Cardiac ventricle fibroblast (primary cell): ENCODE measurements around the genes FAM20B and FAM163A.

GRCh38 chr1:174875203-174875803, 124.4 kb upstream of the CACYBP start:
- RAMPAGE, long total RNA, result no peak

DNA sequence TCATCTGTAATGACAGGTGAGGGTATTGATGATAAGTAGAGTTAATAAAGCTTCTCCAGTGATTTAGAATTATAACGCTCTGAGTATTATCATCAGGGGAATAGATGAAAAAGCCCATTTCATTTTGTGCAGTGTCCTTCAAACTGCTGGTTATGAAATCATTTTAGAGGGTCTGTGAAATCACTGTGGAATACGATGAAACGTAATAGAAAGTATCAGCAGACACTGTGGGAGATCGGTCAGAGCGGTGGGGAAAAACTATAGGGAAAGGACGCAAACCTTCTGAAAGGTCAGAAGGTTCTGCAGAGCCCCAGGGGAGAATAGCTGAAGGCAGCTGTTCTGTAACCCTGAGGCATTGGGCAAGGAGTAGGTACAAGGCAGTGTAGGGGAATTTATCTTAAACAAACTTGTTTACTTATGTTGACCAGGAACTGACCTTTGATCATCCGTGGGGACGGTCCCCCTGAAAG, 46.2 kb upstream of the CACYBP start:
- RAMPAGE, long total RNA, result no peak

GRCh38 chr1:174966900-174967372, 32.8 kb upstream of the CACYBP start:
- RAMPAGE, long total RNA, result no peak

DNA sequence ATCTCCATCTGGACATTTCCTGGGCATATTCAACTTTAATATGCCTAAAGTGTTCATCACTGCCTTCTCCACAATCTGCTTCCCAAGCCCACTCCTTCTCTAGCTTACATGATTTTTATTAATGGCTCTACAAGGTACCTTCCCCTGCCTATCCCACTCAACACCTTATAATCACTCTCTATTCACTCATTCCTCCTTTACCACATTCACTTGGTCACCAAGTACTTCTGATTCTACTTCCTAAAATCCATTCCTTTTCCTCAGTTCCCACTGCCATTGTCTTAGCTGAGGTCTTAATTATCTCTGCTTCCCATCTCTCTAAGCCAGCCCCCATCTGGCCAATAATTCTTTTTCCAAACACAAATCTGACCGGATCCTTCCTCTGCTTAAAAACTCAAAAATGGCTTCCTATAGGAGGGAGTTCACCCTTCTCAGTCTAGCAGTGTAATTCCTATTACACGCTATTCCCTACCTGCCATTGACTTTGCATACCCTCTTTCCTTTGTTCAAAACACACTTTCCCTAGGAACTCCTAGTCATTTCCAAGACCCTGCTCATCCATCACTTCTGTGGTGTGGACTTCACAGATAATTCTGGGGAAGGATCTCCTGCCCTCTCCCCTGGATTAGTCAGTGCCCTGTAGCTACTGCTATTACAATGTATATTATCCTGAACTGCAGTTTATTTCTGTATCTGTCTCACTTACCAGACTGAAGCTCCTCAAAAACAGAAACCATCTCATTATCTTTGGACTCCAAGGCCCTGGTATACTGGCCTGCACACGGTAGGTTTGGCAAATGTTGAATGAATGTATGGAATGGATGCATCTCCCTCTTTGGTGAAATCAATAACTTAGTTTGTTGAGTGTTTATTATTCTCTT, 1.9 kb downstream of the KIAA0040 start:
- RAMPAGE, long total RNA, result no peak

DNA sequence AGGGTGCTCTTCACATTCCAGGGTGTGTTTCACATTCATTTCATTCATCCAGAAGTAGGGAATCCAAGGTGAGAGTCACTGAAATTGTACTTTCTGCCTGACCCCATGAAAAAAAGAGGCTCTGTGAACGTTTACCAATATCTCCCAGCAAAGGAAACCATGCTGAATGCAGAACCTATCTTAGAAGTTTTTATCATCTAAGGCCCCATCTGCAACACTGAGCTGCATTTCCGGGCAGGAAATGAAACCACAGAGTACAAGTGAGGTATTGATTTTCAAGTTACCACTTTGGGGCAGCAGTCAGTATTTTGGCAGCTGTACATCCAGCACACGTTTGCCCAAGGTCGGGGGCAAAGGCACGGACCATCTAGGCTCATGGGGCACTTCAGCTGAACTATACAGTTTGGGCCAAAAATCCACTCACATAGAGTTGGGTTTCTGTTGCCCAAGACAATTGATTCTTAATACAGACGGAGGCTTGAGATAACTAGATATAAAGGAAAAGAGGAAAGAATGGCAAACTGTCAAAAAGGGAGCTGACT, 16.6 kb upstream of the KIAA0040 start:
- RAMPAGE, long total RNA, result no peak

DNA sequence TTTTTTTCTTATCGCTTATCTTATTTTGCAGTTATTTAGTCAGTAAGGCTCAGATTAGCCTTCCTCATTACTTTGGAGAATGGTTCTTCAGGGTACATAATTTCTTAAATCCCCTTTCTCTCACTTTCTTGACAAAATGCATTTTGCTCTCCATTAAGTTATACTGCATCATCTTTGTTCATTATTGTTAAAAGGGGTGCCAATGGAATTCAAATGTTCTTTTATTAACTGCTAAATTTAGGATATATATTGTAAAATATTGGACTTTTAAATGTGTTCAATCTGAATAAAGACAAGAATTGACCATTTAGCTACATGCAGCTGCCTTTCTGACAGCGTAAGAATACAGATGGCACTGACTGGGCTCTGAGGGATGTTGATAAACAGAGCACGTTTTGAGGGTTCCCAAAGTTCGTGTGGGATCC, 226.4 kb upstream of the KIAA0040 start:
- RAMPAGE, long total RNA, result no peak

DNA sequence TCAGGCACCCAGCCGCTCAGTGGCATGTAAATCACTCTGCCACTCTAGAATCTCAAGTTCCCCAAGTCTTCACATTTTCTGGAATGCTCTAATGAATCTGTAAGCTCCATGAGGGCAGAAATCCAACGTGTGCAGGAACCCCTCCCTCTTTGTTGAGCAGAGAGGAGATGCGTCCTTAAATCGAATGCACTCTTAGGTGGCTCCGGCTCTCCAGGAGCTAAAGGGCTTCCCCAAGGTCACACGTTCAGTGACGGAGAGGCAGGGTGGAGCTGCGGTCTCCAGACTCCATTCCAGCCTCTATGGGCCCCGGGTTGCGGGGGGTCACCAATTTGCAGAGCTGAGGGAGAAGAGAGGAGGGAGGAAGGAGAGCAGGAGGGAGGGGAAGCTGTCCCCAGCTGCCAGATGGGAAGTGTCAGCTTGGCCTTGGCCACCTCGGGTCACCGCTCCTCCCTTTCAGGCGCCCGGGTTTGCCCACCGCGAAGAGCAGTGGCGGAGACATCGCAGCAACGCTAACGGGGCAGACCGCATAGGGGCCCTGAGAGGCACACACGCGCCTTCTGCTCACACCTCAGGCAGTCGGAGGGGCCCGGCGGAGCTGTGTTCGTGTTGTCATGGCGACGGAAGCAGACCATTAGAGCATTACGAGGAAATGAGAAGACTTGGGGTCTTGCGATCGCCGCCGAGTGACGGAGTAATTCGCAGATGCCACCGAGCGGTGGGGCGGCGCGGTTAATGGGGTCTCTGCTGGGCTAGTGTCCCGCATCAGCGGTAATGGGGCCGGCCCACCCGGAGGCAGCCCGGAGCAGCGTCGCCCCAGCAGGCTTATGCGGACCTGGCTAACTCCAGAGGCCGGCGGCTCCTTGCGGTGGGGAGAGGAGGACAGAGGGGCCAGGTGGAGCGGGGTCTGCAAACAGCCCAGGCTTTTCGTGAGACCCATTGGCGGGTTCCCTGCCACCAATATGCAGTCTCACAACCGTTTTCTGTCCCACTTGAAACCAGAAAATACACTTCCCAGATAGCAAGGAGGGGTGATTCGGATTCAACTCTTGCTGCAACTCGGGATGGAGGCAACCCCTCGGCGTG, 144.2 kb downstream of the TNR start:
- RAMPAGE, long total RNA, result no peak

GRCh38 chr1:176150320-176150833, 56.7 kb downstream of the COP1 start:
- RAMPAGE, long total RNA, result no peak

- RAMPAGE, long total RNA, result no peak
These were observed 31.4 kb downstream of the COP1 start for GRCh38 chr1:176175795-176176035.

DNA sequence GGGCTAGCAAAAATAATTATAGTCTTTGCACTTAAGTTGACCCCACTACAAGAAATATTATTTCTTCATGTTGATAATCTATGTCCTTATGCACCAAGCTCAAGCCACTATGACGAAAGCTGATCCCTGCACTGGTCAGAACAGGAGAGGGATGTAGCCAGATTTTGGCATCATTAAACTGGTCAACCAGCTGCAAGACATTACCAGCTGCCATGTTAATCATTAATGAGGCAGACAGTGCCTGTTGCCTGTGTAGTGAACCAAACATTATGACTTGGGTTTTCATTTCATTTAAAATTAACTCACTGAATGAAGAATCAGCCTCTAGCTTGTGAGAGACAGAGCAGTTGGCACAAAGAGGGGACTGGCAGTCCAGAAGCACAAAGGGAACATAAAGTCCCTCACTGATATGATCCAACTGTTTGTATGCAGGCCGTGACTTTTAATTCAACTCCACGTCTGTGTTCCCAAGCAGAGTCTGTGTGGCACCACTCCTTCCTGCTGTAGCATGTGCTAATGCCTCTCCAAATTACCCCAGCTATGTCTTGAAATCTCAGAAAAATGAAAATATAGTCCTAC, 318.9 kb downstream of the SEC16B start:
- RAMPAGE, long total RNA, result no peak

DNA sequence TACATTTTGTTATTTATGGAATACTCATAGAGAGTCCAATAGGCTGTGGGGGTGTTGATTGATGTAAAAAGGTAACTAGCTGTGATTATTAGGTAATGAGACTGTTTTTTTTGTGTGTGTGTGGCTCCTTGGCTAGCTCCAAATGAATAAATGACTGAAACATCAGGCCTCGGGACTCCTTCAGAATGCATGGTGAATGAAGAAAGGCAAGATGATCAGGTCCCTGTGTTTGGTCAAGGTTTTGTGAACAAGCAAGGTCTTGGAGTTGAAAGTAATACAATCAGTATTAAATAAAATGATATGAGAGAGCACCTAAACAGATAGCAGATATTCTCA, 128.6 kb downstream of the SEC16B start:
- RAMPAGE, long total RNA, result no peak

GRCh38 chr1:178037410-178038382, 56.2 kb upstream of the RASAL2 start:
- RAMPAGE, long total RNA, result no peak

DNA sequence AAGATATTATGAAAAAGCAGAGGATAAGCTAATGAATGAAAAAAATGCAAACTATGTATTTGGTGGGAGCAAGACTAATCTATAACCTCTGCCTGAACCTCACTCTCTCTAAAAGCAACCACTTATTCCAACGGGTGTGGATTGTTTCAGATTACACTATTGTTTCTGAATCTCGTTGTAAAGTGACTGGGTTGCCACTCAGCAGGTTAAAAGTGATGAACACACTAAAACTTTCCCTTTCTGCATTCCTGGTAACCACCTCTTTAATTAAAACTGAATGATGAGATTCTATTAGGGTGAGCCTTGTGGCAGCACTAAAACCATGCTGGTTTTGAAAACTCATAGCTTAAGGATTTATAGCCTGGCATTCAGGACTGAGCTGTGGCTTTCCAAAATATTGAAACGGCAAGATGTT, 1.2 kb downstream of the RASAL2 start:
- RAMPAGE, long total RNA, result no peak

GRCh38 chr1:178192514-178193154, 98.7 kb downstream of the RASAL2 start:
- RAMPAGE, long total RNA, result no peak

DNA sequence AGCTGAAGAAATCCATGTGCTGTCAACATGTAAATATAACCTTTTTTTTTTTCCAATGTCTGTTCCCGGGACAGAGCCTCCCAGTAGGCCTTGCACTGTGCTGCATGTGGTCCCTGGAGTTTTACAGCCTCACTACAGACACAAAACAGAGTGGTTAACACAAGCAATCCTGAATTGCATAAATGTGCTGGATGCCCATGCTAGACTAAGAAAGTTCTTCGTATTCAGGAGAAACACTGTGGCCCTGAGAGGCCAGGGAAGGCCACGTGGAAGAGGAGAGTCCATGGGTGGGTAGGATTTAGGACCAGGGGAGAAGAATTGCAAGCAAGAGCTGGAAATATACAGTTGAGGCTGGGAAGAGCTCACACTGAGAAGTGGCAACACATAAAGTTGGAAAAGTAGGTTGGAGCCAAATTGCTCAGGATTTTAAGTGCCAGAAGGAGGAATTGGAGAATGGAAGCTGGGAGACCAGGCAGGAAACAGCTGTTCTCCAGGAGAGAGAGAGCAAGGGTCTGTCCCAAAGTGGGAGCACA, 62.5 kb upstream of the ANGPTL1 start:
- RAMPAGE, long total RNA, result no peak

DNA sequence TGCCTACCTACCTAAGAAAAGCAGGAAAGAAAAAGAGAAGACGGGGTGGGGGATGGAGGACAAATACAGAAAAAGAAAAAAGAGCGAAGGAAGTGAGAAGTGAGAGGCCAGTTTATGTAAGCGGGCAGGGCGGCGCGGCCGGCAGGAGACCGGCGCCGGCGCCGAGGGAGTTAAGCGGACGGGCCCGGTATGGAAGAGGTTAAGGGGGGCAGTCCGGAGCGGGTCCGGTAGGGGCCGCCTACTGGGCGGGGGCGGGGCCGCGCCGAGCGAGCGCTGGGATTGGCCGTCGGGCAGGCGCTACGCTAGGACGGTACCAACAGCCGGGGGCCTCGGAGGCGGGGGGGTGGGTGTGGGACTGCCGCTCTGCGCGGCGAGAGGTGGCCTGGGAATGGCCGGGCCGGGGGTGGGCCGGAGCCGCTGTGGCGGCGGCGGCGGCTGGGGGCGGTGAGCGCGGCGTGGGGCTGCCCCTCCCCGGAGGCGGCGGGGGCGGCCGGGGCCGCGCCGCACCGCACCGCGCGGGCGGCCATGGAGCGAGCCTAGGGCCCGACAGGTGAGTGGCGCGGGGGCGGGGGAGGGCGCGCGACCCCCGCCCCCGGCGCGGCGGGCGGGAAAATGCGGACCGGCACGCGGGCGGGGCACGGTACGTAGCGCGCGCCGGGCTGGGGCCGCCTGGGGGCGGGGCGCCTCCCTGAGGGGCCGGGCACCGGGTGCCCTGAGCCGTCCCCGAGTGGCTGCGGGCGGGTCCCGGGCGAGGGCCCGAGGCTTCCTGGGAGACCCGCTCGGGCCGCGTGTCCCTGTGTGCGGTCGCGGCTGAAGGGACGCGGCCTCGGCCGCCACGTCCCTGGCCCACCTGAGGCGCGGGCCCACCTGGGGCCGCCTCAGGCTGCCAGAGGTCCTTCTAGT, at the start of gene FAM20B:
Gene FAM20B, plus strand, starts transcription at position 346 of the 903 bp plus-strand sequence.
- RAMPAGE, long total RNA, result no peak

- RAMPAGE, long total RNA, result no peak
These were observed 818 bp downstream of the TOR3A start for GRCh38 chr1:179082385-179083390.

DNA sequence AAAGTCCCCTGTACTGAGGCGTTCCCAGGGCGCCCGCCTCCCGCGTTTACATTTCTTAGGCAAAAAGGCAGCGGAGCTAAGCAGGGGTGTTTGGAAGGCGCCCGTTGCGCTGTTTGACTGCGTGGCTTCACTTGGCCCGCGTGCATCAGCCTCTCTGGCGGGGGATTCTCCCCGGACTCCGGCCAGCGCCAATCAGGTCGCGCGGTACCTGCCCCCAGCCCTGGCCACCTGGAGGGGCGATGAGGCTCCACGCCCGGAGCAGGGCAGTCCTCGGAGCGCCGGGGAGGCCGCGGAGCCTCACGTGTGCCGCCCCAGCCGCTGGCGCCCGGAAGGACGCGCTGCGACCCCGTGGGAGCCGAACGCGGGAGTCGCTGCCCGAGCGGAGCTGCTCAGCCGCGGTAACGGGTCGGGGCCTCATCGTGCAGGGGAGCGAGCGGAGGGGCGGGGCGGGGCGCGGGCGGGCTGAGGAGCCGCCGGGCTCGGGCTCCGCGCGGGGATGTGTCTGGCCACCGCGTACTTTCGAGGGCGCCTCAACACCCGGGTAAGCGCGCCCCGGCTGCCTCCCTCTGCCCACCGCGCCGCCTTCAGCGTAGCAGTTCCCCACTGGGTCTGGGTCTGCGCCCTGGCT, at the start of gene FAM163A:
Gene FAM163A, plus strand, starts transcription at position 266 of the 628 bp plus-strand sequence.
- RAMPAGE, long total RNA, result no peak

DNA sequence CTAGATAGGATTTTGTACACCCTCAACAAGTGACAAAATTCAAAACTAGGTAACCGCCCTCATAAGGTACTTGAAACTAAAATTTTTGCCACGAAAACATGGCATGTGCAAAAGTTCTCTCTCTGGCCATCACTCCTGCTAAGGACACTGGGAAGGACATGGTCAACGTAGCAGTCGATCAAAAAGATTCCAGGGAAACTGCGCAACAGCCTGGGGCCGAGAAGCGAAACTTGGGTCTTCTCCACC, 369 bp upstream of the TOR1AIP1 start:
- RAMPAGE, long total RNA, result no peak

- RAMPAGE, long total RNA, result no peak
These were observed 35.4 kb downstream of the TOR1AIP1 start for GRCh38 chr1:179917343-179918046.